Tibial artery (tissue), 1 donor: ENCODE measurements around a stretch of chr14.

DNA sequence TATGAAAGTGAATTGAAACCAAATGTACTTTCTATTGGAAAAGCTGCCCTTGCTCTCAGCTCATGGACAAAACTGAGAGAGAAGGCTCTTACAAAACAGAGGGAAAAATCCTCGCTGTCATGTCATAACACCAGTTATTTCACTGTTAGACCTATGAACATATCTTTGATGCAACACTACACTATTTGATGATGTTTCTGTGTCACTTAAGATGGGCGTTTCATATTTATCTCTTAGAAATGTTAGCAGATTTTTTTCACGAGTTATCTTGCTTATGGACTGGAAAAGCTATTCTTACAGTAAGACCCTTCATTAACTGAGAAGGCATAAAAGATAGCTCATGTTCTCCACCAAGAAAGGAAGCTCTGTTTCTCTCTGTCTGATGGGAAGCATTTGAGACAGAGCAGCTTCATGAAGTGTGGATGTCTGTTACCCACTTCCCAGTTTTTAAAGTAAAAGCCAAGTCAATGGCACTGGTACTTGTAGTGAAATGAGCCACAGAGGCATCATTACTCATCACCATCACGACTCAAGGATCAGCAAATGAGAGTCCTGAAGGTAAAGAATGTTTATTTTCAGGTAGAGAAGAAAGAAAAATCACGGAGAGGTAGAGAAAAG, 483.9 kb downstream of the ZFP36L1 start:
- PRO-cap = no peak

DNA sequence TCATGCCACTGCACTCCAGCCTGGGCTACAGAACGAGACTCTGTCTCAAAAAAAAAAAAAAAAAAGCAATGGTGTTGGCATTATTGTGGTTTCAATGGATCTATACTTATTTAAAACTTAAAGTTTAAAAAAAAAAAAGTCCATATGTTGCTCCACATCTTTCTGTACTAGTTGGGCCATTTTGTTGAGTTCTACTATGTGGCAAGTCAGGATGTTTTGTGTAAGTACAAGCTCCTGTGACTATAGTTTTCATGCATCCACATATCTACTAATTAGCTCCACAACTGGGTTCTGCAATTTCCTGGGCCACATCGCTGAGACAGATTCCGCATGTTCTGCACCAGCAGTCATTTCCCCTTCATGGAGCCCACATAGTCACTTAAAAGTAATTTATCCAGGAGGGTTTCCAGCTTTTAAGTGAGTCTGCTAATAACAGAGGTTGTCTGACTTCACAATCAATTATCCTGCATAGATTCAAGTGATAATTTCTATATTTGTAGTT, 461.5 kb downstream of the ZFP36L1 start:
- PRO-cap = no peak

DNA sequence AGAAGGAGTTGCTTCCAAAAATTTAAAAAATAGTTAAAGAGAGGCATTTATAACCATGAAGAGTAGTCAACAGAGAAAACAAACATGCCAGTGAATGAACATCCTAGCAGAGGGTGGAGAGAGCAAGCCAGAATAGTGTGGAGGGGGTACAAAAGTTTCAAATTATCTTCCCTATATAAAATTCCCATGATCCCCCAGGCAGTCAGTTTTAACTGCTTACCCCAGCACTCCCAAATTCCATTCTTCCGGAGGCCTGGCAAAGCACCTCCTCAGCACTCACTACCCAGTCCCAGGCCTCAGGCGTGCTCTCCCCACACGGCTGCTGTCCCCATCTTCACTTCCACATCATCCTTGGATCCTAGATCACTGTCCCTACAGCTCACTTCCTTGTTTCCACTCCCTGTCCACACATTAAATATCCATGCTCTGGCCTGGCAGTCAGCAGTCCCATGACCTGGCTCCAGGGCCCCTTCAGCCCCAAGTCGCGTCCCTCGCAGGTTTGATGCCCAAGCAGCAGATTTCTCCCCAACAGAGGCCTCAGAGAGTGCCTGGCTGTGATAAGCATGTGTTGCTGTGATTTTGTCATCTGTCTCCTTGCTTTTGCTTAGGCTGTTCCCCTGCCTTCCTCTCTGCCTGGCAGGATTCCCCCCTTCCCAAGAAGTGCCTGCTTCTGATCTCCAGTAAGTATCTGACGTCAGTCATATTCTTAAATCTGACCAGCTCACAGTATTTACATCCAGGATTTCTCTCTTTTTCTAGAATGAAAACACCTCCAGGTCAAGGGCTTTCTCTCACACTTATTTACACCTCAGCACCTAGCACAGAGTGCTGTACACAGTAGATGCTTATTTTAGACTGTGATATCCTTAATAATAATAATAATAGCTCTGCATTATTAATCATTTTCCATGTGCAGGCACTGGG, 241.7 kb downstream of the ZFP36L1 start:
- PRO-cap = unidirectional peak, minus-strand start at position 596 of the sequence; unidirectional peak, minus-strand start at position 655 of the sequence

DNA sequence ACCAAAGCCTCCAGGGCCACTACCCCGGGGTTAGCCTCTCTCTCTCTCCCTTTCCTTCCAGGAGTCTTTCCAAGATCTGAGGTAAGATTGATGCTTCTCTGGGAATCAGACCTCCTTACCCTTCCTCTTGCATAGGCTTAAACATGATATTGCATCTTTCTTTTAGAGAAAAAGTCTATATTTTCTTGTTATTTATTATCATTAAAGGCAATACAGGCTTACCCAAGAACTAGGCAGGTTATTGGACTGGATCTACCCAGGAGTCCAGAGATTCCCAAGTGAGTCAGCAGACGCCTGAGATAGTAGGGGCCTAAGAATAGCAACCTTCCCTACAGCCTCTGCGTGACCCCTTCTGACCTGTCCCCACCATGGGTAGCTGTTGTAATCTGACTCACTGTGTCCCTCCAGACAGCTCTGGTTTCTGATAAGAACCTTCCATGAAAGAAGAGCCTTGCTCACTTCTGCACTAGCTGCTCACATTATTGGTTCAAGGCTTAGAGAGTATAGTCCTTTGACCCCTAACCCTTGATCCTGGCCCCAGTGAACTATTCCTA, 172.8 kb downstream of the ZFP36L1 start:
- PRO-cap = no peak

GRCh38 chr14:68631620-68632233, 161.1 kb downstream of the ZFP36L1 start:
- PRO-cap = no peak

DNA sequence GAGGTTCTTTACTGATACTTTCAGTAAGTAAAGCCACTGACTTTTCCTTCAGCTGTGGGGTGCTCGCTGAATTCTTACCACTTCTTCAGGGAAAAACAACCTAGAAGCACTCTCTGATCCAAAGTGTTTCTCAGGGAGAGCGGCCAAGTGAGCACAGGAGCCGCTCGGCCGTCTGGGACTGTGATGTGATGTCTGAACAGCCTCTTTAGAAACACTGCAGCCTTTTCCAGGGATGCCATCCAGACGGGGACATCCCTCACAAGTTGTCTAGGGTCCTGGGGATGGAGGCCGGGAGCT, 160.7 kb downstream of the ZFP36L1 start:
- PRO-cap = no peak

GRCh38 chr14:68637360-68638172, 155.3 kb downstream of the ZFP36L1 start:
- PRO-cap = no peak

- PRO-cap = no peak
Measured at GRCh38 chr14:68668925-68669553, 123.8 kb downstream of the ZFP36L1 start.

DNA sequence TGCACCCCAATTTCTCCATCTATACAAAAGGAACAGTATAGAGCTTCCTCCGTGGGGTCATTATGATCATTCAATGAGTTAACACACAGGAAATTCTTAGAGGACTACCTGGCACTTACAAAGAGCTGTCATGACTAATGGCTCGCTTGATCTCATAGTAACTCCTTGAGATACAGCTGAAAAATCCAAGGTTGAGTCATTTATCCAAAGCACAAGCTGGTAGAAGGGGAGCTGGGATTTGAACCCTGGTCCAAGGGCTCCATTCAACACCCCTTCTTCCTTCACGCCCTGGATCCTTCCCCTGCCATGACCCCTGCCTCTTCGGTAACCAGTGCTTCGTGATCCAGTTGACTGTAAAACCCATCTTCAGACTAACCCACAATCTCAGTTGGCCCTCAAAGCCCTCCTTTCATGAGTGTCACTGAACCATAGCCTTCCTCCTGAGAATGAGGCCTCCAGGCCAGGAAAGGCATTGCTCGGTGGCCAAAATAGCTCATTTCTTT, 7.9 kb downstream of the ZFP36L1 start:
- PRO-cap = no peak

DNA sequence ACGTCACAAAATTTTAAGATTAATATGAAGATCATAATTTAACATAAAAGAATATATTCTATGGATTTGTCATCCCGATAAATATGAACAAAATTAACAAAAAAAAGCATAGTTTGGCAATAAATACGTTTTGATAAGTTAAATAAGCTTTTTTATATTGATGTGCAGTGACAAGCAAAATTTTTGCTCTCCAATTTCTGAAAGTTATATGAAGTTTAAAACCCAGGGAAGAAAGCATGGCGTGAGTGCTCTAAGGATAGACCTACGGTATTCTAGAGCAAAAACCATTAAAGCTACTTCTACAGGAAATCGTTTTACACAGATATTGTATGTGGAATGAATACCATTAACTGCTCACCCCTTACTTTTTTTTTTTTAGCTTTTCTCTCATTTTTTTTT, 4.6 kb downstream of the ZFP36L1 start:
- PRO-cap = no peak

DNA sequence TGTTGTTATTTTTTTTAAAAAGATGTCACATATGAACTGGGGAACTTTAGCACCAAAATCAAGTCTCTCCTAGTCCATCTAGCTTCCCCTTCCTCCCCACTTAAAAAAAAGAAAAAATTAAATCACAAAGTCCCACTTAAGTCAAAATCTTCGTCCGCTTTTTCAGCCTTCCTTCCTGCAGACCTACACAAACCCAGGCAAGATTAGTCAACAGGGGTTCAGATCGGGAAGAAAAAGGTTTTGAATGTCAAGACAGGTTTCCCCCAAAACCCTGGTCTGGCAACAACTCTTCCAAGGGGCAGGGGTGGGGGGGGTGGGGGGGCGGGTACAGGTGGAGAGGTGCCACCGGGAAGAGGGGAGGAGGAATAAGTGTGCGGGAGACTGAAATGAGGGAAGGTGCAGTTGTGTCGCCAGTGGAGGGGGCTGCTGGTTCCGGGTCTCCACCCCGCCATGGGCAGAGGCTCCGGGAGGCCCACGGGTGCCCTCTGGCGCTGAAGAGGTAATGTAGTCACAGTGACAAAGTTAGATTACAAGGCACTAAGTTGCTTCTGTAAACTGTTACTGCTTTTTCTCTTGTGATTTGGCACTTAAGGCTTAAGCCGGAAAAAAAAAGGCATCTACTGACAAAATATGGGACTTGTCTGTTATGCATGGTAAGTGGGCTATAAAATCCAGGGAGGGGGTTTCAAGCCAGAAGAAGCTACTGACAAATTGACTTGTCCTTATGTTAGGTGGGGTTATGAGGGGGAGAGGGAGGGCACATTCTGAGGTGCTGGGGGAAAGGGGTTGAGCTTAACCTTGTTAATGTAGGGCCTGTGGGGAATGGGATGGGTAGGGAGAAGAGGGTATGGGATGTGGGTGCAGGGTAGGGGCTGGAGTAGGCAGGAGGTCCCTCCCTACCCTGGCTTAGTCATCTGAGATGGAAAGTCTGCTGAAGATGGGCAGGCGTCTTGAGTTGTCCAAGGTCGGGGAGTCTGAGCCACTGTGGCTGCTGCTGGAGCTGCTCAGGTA, 3.9 kb downstream of the ZFP36L1 start:
- PRO-cap = bidirectional peak, plus-strand start at position 953 of the sequence, minus-strand start at position 908 of the sequence

DNA sequence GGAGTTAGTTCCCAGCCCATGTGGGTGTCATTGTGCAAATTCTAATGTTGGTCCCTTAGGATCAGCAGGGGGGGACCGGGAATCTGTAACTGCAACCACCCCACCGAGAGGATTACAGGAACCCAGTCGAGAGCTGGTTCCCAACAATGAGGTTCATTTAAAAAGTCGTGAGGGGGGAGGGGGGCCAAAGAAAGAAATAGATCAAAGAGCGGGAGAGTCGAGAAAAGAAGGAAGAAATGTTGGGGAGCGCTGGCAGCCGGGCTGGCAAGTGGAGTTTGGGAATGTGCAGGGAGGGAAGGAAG, 1.4 kb downstream of the ZFP36L1 start:
- PRO-cap = bidirectional peak, plus-strand start at position 125 of the sequence, minus-strand start outside the sequence

DNA sequence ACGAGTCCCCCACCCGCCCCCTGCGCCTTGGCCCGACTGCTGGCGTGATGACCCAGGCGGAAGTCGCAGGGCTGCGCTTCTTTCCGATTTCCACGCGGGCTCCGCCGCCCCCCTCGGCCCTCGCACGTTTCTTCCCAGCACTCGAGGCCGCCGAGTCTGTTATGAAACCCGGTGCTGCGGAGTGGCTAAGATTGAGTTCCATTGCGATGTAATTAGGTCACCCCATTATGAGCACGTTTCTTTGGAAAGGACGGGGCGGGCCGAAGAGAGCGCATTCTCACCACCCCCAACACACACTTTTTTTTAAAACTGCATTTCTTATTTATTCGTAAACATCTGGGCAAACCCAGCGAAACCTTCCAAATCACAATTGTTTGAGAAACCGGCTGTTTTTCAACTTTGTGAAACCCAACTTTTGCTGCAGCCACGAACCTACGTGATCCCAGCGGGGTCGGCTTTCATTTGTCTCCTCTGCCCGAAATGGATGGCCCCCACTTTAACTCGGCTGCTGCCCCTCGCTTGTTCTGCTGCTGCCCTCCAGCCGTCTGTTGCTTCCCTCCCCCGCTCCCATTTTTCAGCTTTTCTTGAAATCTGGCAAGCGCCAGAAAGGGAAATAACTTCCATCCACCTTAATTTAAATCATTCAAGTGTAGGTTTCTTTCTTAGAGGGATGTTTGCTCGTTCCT, 1.7 kb upstream of the ZFP36L1 start:
- PRO-cap = bidirectional peak, plus-strand start at position 244 of the sequence, minus-strand start at position 161 of the sequence

GRCh38 chr14:68814336-68815395, 21.8 kb upstream of the ZFP36L1 start:
- PRO-cap = no peak

DNA sequence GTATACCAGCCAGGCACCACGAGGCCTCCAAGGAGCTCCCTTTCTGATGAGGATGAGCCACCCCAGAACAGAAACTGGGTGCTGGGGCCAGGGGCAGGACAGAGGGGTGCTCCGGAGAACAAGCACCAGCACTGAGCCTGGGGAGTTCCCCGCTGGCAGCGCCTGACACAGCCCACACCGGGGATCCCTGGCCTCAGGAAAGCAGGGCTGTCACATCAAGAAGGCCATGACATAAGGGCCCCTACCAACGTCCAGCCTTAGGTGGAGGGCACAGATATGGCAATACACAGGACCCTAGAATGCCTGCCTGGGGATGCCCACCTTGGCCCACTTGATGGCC, 28.5 kb upstream of the ZFP36L1 start:
- PRO-cap = no peak

GRCh38 chr14:68880799-68881142, 87.9 kb upstream of the ZFP36L1 start:
- PRO-cap = no peak

GRCh38 chr14:68882783-68883218, 89.9 kb upstream of the ZFP36L1 start:
- PRO-cap = no peak

DNA sequence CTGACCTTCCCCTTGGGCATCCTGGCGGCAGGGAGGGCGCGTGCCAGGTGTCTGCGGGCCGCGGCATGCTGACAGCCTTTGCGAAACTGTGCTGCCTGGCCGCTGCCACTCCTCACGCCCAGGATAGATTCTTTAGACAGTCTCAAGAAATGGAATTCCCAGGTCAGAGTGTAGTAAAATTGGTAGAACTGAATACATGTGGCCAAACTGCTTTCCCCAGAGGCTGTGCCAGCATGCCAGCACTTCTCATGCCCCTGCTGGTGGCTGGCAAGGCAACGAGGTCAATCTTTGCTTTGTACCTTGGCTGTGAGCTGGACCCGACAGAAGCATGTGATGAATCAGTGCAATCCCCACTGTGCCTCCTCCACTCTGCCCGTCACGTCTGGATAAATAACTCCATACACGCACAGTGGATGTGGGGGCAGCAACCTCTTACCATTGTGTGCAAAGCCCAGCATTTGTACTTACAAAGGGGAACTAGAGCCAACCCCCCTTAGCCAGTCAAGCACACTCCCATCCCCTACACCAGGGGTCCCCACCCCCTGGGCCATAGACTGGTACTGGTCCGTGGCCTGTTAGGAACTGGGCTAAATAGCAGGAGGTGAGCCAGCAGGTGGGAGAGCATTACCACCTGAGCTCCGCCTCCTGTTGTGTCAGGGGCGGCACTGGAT, 90.9 kb downstream of the ACTN1 start:
- PRO-cap = no peak

GRCh38 chr14:68894006-68894707, 84.9 kb downstream of the ACTN1 start:
- PRO-cap = no peak

DNA sequence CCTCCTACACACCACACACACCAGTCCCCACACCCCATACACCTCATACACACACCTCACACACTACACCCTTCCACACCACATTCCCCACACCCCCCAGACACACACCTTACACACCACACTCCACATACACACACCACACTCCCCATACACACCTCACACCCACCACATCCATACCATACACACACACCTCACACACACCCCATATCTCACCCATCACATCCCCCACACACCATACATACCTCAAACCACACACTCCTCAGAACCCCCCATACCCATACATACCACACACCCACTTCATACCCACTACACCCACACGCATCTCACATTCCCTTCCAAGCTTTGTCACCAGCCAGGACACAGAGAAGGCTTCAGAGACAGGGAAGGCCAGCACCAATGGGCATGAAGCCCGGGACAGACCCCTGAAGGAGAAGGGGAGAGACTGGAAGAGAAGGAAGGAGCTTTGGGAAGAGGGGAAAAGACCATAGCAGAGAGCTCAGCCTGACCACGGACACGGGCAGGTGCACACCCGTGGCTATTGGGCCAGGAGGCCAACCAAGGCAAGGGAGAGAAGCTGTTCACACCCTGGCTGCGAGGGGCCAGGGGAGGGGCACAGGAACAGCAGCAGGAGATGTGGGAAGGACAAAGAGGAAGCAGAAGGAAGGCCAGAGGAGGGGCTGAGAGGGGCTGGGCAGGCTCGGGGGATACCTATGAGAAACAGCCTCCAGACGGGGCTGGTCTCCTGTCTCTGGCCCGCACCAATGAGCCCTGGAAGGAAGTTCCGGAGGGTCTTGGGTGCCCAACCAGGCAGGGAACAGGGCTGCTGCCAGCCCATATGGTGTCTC, 79.5 kb downstream of the ACTN1 start:
- PRO-cap = no peak